ENCODE measurements around a stretch of chr16.

DNA sequence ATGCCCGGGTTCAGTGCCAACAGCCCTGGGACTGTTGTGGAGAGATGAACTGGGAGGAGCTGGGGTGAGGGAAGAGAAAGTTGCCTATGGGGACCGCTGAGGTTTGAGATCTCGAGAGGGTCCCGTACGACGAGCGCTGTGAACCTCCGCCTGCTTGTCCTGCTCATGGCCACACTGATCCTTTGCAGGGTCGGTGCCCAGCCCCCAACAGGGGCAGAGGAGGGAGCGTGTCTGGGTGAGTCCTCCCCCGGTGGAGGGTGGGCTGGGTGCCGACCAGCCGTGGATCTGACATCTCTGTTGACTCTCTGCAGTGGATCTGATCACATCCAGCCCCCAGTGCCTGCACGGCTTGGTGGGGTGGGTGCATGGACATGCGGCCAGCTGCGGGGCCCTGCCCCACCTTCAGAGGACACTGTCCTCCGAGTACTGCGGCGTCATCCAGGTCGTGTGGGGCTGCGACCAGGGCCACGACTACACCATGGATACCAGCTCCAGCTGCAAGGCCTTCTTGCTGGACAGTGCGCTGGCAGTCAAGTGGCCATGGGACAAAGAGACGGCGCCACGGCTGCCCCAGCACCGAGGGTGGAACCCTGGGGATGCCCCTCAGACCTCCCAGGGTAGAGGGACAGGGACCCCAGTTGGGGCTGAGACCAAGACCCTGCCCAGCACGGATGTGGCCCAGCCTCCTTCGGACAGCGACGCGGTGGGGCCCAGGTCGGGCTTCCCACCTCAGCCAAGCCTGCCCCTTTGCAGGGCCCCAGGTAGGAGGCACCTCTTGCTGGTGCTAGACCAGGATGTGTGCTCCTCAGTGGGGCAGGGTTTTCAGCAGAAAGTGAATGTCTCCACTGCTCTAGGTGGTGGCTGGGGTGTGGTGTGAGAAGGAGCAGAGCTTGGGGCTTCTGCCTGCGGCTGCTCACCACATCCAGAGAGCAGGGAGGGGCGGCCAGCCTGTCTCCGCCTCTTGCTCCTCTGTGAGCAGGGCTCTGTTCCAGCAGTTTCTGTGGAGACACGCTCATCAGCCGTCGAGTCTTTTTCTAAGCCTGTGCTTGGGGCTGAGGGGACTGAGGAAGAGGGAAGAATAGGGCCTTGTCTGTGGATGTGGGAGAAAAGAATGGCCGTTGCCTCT, 2.0 kb downstream of the ZNF276 start:
- PRO-cap = no peak

- PRO-cap = no peak
These were observed 23.4 kb downstream of the ZNF276 start for GRCh38 chr16:89744504-89745391.

DNA sequence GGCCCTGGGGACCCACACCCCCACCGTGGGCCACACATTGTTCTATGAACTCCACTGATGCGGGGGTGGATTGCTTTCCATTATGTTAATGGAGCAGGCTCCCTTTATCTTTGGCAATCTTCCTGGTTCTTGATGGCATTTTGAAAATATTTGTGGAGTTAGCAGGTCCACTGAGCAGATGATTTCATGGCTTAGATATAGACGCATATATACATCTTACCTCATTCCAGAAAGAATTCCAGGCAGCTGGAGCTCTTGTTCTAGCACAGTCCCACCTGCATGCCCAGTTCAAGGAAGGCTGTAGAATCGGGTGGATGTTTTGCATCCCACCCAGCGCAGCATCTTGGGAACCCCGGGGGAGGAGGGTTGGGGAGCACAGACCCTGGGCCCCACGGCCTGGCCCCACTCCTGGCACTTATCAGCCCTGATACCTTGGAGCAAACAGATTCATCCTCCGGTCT, 14.6 kb downstream of the SPIRE2 start:
- PRO-cap = no peak

GRCh38 chr16:89858617-89859401, 14.6 kb upstream of the TCF25 start:
- PRO-cap = no peak

GRCh38 chr16:89905266-89906167, 13.1 kb upstream of the MC1R start:
- PRO-cap = no peak

GRCh38 chr16:89972413-89973303, 24.1 kb downstream of the DEF8 start:
- PRO-cap = bidirectional peak, plus-strand start at chr16:89972612, minus-strand start at chr16:89972487; bidirectional peak, plus-strand start at chr16:89972831, minus-strand start at chr16:89972834; bidirectional peak, plus-strand start at chr16:89973389, minus-strand start at chr16:89973180